BJ (cell line): ENCODE measurements around a stretch of chr13.

- CAGE, long polyA plus RNA: no peak
- RRBS: 90% methylated on average over 3 of the region's 19 CpGs
These were observed 25.2 kb downstream of the TUBGCP3 start for GRCh38 chr13:112562682-112563297.

GRCh38 chr13:112638285-112638778, 50.4 kb upstream of the TUBGCP3 start:
- CAGE, long polyA plus RNA: no peak
- RRBS: no CpG with 5 or more reads among the region's 22 CpGs

DNA sequence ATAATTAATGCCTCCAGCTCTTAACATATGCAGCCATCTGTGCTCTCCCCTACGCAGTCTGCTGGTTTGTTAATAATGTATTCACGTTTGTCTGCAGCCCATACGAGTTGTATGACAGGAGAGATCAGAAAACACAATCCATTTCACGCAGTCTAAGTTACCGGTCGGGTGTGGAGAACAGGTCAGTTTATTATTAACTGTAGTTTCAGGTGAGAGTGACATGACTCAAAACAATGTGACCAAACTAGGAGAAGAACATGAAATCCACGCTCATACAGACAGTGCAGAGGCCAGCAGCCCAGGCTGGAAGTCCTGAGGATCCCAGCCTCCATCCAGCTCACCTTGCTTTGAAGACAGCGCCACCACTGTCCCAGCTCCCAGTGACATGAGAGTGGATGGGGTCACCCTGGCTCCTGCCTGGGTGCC, 19.8 kb upstream of the ATP11A start:
- CAGE, long polyA plus RNA: no peak
- RRBS: no CpG with 5 or more reads among the region's 8 CpGs

DNA sequence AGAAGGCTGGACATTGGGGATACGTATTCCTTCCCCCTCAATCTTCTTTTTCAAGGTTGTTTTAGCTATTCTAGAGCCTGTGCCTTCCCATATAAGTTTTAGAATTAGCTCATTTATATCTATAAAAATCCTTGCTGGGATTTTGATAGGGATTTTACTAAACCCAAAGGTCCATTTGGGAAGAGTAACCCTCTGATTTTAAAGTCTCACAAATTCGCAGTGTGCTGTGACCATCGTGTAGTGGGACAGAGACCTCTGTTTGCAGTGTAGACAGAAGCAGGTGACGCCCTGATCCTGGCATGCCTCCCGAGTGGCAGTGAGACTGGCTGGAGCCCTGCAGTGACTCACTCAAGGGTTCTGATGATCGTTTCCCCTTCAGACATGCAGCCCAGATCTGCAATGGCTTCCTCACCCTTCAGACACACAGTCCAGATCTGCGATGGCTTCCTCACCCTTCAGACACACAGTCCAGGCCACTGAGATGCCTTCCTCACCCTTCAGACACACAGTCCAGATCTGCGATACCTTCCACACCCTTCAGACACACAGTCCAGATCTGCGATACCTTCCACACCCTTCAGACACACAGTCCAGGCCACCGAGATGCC, 125.0 kb downstream of the ATP11A start:
- CAGE, long polyA plus RNA: no peak
- RRBS: no CpG with 5 or more reads among the region's 10 CpGs

DNA sequence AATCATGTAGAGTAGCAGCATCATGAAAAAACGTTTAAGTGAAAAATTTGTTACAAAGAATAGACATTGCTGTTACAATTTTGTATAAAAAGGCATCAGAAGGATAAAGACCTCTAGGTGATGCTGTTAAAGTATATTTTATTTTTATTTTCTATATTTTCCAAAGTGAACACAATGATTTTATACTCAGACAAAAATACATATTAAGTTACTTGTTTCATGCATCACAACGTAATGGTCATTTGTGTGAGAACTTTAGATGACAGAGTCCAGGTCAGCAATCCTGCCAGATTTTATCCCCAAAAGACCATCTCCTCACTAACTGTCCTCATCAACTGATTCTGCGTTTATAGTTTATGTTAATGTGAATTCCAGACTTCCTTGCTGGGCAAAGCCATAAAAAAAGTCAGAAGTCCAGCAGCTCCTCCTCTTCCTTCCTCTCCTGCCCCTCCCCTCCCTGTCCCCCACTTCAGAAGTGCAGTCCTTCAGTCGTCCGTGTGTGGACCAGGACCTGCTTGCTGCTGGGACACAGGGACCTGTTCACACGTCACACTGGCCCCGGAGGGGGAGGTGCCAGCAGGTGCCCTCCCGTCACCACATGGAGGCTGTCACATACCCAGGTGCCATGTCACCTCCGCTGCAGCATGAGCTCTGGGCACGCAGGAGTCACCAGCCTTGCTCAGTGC, 4.2 kb upstream of the MCF2L start:
- CAGE, long polyA plus RNA: no peak
- RRBS: no CpG with 5 or more reads among the region's 10 CpGs

DNA sequence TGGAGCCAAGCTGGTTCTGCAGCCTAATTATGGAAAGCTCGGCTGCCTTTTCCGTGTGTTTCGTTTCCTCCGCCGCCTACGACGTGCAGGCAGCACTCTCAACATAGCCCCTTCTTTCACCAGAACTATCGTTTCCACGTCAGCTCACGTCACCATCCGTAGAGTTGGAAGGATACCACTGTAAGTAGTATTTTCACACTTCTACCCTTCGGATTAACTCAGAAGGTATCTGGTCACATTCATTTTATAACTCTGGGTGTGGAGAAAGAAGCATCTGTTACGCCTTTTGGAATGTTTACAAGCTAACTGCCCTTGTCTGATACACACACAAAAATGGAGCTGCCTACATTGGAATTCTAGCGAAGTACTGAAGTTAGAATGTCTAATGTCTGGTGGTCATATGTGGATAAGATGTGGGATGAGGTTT, 5.9 kb downstream of the MCF2L start:
- CAGE, long polyA plus RNA: no peak
- RRBS: no CpG with 5 or more reads among the region's 14 CpGs

- CAGE, long polyA plus RNA: no peak
- RRBS: no CpG with 5 or more reads among the region's 35 CpGs
These were observed 12.1 kb downstream of the MCF2L start for GRCh38 chr13:112980864-112981787.

- CAGE, long polyA plus RNA: no peak
- RRBS: 90% methylated on average over 6 of the region's 31 CpGs
These were observed 26.7 kb downstream of the MCF2L start for GRCh38 chr13:112995509-112996327.

DNA sequence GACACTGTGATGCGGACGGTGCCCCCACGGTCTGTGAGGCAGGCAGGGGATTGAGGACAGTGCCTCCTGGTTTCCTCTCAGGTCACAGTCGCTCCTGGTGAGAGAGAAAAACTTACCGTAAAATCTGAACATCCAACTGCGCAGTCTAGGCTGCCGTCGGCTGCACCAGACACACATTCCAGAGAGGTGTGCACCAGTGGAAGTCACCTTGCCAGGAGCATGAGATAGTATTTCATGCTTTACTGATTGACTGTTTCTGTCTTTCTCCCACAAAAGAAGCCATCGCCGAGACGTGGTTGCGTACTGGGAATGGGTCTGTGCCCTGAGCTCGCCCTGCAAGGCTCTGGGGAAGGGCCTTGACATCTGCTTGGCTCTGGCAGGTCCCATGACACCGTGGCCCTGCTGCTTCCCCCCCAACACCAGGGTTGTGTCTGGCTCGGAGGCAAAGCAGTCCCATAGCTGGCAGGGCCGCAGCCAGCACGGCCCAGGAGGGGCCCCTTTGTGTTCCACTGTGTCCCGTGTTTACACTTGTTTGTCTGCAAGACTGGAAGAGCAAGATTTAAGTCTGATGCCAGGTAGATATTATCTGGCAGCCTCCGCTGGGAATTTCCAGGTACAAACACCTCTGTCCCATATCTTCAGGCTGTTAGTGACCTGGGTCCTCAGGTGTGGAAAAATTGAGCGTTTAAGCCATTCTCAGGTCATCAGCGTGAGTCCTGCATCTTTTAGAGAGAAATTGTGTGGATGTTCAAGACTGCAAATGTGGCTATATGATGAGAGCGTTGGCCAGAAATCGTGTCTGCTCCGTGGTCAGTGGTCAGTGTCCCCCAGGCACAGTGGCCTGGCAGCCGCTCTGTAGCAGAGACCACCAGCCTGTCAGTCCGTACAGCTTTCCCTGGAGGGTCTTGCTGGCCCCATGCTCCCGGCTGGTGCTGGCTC, 44.2 kb downstream of the MCF2L start:
- CAGE, long polyA plus RNA: no peak
- RRBS: no CpG with 5 or more reads among the region's 27 CpGs

GRCh38 chr13:113023698-113024862, 55.1 kb downstream of the MCF2L start:
- CAGE, long polyA plus RNA: no peak
- RRBS: 67% methylated on average over 8 of the region's 30 CpGs

DNA sequence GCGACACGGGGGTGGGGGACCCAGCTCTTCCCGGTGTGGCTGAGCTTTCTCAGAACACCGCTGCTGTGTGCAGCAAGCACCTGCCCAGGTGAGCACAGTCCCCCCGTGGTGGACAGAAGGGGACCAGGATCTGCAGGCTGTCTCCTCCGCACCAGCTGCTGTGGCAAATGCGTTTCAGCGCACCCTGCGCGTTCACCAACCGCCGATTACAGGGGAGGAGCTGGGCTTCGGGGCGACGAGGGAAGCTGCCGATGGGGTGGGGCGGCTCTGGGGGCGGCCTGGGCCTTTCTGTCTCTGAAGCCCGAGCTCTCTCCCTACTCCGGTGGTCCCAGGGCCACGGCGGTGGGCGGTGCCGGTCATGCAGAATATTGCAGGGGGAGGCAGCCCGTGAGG, 54.6 kb upstream of the F7 start:
- CAGE, long polyA plus RNA: no peak
- RRBS: no CpG with 5 or more reads among the region's 25 CpGs

- CAGE, long polyA plus RNA: no peak
- RRBS: 100% methylated on average over 1 of the region's 8 CpGs
These were observed 17.8 kb downstream of the PROZ start for GRCh38 chr13:113176176-113176748.

DNA sequence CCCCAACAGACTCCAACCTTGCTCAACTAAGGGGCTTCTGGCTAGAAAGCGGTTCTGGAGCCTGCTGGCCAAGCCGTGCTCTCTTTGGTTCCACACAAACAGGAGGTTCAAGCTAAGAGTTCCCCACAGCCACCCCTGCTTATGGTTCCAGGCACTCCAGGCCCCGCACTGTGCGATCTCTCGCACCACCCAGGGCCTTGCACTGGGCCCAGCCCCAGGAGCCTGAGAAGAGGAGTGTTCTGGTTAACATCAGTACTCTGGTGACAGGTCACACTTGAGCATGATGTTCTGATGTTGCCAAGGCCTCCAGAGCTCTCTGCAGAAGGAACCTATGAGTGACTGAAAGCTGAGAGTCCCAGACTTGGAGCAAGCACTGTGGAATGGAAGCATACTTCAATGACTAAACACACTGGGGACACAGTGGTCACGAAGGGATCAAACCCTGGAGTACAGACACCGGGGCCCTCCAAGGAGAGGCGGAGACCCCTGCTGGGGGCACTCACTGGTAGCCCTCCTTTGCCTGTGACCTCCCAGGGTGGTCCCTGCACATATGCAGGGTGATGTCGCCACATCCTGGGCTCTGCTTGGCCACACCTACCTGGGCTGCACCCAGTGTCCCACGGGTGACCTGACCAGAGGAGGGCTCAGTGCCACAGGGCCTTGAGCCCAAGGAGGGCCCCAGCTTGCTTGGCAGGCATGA, 4.3 kb downstream of the PCID2 start:
- CAGE, long polyA plus RNA: no peak
- RRBS: no CpG with 5 or more reads among the region's 10 CpGs

DNA sequence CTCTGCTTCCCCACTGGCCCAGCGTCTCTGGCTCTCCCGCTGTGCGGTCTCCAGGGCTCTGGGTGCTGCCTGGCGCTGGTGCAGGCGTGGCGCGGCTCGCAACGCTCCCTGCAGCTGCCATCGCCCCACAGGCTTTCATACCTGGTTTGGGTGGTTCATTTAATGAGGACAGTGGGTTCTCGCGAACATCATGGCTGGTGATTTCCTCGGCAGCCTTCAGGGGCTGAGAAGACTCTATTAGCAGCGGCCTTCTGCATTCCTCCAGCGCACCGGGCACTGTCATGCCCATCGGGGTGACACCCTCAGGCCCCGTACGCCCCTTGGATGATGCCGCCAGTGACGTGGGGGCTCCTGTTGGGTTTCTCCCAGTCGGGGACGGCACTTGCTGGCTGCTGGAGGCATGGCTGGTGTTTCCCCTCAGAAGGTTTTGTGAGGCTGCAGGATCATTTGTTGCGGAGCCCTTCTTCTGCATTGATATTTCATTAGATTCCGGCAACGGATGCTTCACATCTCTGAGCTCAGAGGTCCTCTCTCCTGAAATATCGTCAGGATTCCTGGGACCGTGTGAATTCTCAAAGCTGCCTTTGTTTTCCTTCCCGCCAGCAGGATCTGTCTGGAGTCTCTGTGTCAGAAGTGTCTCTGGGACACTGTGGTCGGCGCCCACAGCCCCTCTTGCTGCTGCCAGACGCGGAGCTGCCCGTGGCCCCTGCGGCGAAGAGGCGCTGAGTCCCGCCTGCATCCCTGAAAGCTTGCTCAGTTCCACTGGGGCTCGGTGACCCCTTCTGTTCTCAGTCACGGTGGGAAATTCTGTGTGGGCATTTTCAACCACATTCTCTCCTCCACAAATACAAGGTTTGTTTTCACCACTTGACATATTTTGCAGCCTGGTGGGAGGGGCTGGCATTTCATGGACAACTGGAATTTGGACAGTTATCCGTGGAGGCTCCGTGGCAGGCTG, 42.2 kb upstream of the GRTP1 start:
- CAGE, long polyA plus RNA: no peak
- RRBS: no CpG with 5 or more reads among the region's 42 CpGs

DNA sequence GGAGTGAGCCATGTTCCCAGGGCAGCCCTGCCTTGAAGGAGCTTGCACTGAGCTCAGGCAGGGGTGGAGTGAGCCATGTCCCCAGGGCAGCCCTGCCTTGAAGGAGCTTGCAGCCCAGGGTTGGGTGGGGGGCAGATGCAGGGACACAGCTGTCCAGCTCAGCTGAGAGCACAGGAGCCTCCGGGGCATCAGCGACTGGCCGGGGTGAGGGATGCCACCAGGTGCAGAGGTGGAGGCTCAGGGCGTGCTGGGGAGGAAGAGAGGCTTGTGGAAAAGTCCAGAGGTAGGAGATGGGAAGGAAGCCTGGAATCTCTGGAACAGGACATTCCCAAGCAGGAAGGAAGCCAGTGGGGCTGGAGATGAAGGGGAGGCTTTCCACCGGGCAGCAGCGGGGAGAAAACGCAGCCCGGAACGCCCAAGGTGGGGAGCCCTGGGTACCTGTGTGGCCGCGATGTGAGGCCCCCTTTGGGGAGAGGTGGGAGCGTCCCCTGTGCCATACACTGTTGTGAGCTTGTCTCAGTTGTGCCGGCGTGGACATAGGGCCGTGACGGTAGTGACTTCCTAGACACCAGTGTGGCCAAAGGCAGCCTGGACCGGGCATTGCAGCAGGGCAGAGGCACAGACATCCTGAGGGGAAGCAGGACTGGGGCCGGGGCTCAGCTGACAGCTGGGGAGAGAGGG, 38.8 kb upstream of the TFDP1 start:
- CAGE, long polyA plus RNA: no peak
- RRBS: 53% methylated on average over 6 of the region's 18 CpGs

DNA sequence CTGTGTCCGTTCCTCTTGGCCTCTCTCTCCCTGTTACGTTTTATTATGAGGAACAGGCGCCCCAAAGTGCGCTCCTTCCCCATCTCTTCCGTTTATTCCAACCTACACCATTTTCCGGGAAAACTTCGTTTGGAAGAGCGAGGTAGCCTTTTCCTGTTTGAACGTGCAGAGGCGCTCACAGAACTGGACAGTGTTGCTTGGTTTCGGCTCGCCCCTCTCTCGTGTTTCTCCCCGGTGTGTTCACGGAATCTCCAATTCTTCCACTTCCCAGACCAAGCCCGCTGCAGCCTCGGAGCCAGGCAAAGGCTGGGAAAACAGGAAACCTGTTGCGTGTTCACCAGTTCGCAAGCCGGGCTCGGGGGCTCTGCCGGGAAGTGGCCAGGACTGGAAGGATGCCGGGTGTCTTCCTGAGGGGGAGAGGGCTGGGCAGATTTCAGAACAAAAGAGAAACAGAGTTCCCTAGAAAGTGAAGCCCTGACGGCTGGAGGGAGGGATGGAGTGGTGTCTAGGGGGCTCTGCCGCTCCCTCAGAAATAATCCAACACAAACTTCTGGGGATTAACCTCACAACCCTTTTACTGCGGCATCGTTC, 684 bp downstream of the TMEM255B start:
- CAGE, long polyA plus RNA: no peak
- RRBS: 4% methylated on average over 11 of the region's 27 CpGs

DNA sequence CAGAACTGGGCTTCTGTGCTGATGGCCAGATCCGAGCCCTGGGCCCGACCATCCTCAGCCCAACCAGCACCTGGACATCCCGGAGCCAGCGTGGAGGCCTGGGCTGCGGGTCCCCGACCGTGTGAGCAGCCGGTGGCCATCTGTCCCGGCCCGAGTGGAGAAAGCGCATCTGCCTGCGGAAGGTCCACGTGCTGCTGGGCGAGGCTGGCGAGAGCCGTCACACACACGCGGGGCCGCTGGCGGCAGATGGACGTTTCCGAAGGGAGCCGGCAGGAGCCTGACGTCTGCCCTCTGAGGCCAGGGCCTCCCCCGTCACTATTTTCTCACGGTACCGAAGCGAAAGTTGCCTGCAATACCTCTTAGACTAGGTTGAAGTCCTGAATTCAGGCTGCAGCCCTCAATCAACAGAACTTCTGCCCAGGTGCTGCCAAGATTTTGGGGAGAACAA, 45.4 kb downstream of the GAS6 start:
- CAGE, long polyA plus RNA: no peak
- RRBS: 53% methylated on average over 6 of the region's 28 CpGs

- CAGE, long polyA plus RNA: no peak
- RRBS: 2% methylated on average over 8 of the region's 21 CpGs
These were observed 42.5 kb downstream of the GAS6 start for GRCh38 chr13:113821436-113821809.

- CAGE, long polyA plus RNA: no peak
- RRBS: no CpG with 5 or more reads among the region's 6 CpGs
These were observed 33.4 kb upstream of the GAS6 start for GRCh38 chr13:113897193-113897740.

DNA sequence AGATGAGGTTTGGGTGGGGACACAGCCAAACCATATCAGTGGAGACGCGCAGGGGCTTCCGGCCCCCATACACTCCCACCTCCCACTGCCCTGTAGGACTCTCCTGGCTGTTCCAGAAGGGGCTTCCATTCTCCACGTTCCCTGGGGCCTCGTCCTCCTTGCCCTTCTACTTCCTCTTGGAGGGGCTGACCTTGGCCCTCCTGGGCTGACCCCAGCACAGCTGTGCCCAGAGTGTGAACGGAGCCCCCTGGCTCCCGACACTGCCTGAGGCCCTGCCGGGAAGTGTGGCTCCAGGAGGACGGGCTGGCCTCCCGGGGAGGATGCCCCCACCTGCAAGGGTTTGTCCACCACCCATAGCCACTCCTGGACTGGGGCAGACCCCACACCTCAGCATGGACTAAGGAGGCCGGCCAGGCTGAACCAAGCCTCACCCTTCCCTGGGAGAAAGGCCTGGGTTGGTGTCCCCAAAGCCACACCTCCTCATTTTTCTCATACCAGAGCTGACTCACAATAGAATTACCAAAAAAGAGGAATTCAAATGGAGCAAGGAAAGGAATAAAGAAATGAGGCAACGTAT, 2.8 kb upstream of the C13orf46 start:
- CAGE, long polyA plus RNA: no peak
- RRBS: 51% methylated on average over 3 of the region's 12 CpGs